Lower leg skin (tissue), 2 donors: ENCODE measurements around a stretch of chr14.

- PRO-cap, result bidirectional peak, plus-strand start at chr14:68360509, minus-strand start at chr14:68360245
- RAMPAGE, long total RNA, 2 experiments, result no peak in any of the 2 experiments
Measured at GRCh38 chr14:68359983-68360680, 432.7 kb downstream of the ZFP36L1 start.

GRCh38 chr14:68392291-68393116 is 400.4 kb downstream of the ZFP36L1 start:
- PRO-cap, result unidirectional peak, plus-strand start at chr14:68392964
- RAMPAGE, long total RNA, 2 experiments, result no peak in any of the 2 experiments

DNA sequence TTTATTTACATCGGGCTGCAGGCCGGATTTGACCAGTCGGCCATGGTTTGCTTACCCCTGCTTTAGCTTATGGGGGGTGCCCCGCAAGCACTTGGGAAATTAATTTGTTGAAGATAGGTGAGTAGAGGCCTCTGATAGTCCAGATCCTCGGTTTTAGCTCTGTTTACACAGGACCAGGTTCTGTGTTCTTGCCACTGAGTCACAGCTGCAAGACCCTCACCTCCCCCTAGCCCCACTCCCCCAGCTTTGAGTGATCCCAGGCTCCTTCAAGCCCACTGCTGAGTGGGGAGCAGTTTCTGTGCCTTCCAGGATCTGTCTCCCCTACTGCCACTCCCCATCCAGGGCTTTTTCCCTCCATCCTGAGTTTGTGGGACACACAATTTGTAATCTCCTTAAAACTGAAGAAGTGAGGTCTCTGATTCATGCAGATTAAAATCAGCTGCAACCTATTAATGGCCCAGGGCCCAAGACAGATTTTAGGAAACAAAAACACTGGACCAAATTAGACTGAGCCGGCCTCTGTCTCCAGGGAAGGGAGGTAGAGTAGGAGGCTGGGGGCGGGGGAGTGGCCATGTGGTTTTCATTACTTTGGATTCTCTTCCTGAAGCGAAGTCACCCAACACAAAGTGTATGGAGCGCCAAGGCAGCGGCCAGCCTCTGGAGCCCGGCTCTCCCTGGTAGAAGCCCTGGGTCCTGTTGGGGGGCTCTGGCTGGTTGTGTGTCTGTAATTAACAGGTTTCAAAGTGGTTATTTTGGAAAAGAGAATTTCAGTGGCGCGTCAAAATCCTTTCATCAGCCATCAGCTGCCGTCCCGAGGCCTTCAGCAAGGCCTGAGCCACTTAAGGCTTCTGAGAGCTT is 282.8 kb downstream of the ZFP36L1 start:
- PRO-cap, result bidirectional peak, plus-strand start at position 619 of the sequence, minus-strand start at position 367 of the sequence
- RAMPAGE, long total RNA, 2 experiments, result no peak in any of the 2 experiments

GRCh38 chr14:68520535-68521312 is 272.1 kb downstream of the ZFP36L1 start:
- PRO-cap, result bidirectional peak, plus-strand start at chr14:68521171, minus-strand start at chr14:68521063
- RAMPAGE, long total RNA, 2 experiments, result no peak in any of the 2 experiments

DNA sequence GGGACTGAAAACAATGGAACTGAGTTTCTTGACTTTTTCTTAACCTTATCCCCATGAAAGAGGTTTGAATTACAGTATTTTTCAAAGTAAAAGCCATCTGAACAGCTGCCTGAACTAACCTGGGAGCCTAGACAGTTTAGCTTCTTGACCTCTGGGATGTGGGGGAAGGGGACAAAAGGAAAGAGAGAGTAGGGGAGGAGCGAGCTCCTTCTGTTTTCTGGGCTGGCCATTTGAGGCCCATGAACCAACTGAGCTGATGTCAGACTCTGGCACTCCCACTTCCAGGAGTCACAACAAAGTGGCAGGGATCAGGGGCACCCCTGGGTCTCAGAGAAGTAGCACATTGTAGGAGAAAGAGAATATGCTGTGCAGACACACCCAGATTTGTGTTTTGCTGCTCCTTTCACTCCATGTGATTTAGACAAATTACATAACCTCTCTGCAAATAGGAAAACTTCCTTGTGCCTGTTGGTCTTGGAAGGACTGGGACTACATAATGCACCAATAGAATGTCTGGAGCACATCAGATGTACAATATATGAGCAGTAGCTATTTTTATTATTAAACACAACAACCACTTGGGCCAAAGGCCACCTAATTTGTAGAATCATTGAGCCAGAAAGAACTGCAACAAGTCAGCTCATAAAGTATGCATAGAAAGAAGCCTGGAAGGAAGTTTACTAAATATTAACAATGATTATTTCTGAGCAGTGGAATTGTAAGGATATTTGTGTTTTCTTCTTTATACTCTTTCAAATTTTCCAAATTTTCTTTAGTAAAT is 265.5 kb downstream of the ZFP36L1 start:
- PRO-cap, result no peak
- RAMPAGE, long total RNA, 2 experiments, result no peak in any of the 2 experiments

- PRO-cap, result no peak
- RAMPAGE, long total RNA, 2 experiments, result no peak in any of the 2 experiments
Measured at GRCh38 chr14:68550856-68551779, 241.7 kb downstream of the ZFP36L1 start.

GRCh38 chr14:68565066-68565739 is 227.7 kb downstream of the ZFP36L1 start:
- PRO-cap, result no peak
- RAMPAGE, long total RNA, 2 experiments, result start-site peak on the minus strand in 2 of 2 experiments, at chr14:68565235-68565262 at its widest, 39 to 89 reads per replicate

DNA sequence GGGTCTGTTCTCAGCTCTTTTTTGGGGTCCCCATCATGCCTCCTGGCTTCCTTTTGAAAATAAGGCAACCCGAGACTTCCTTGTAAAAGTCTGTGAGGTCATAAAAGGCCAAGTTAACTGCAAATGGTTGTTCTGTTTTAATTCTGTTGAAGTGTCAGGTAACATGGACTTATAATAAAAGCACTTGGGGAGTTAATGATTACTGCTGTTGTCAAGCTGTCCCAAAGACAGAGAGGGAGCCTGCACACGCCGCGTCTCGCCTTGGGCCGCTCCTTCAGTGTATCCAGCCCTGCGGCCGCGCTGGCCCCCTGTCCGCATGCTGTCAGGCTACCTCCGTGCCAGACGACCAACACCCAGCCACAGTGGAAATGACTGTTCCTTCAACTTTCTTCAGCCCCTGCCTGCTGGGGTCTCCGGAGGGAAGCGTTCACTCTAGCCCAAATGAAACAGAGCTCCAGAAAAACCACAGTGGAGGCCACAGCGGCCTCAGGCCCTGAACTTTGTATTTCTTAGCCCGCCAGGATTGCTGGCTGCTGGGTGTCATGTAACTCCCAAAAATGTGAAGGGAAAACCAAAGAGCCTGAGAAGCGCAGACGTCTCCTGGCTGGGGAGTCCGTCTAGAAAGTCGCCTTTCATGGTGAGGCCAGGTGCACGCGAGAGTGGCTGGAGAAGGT is 189.2 kb downstream of the ZFP36L1 start:
- PRO-cap, result no peak
- RAMPAGE, long total RNA, 2 experiments, result no peak in any of the 2 experiments

GRCh38 chr14:68757510-68758291 is 35.2 kb downstream of the ZFP36L1 start:
- PRO-cap, result no peak
- RAMPAGE, long total RNA, 2 experiments, result no peak in any of the 2 experiments

DNA sequence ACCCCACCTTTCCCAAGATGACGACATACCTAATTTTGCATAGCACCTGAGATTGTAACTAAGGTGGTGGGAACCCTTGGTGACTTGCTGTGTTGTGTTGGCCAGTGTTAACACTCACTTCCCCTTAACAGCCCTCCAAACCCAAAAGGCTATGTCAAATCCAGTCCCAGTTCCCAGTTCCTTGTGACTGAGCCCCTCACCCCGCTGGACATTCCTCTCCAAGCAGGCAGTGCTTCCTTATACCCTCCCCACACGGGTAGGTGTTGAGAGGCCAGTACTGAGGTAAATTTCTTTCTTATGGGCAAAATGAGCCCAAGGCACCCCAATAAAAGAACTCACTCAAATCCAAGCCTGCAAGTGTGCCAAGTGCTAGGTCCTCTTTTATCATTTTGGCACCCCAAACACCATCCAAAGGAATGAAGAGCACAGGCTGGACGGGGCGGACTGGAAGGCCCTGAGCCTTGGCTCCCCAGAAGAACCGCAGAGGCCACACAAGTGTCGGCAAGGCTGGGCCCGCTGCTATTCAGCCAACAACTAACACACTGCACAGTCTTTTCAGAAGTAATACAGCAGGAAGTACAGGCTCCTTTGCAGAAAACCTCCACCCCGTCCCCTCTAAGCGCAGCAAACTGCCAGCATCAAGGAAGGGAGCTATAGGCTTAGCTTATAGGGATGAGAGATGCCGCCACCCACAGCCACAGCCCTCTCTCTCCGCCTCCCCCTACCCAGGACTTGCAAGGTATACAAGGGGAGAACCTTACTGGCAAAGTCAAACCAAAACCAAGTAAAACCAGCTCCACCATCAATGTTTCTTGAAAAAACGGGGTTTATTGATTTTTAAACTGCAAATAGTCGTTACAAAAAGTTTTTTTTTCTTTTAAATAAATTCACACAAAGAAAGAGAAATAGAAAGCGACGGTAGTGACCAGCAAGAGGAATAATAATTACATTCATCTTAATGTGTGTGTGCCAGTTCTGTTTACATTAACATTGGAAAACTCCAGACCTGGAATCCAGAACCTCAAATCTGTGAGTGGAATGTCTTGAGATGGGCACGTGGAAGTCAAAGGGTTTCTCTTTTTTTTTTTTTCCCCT is 5.7 kb downstream of the ZFP36L1 start:
- PRO-cap, result no peak
- RAMPAGE, long total RNA, 2 experiments, result no peak in any of the 2 experiments

- PRO-cap, result bidirectional peak, plus-strand start at chr14:68790694, minus-strand start at chr14:68790505
- RAMPAGE, long total RNA, 2 experiments, result no peak in any of the 2 experiments
Measured at GRCh38 chr14:68790032-68790545, 2.8 kb downstream of the ZFP36L1 start.

DNA sequence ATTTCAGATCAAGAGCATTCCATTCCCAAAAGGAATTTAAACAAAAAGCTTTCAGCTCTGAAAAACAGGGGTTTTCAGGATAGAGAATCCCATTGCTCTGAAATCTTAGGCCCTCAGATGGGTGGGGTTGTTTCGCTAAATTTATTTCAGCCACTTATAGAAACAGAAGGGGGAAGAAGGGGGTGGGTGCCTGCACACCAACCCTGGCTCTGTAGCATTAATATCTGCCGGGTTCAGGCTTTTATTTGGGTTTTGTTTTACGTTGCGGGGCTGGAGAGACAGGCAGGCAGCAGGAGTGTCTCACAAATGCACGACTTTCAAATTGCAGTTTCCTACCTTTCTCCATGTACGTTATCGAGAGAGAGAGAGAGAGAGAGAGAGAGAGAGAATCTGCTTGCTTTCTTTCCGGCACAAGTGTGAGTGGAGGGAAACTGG is 12.6 kb upstream of the ZFP36L1 start:
- PRO-cap, result no peak
- RAMPAGE, long total RNA, 2 experiments, result no peak in any of the 2 experiments

DNA sequence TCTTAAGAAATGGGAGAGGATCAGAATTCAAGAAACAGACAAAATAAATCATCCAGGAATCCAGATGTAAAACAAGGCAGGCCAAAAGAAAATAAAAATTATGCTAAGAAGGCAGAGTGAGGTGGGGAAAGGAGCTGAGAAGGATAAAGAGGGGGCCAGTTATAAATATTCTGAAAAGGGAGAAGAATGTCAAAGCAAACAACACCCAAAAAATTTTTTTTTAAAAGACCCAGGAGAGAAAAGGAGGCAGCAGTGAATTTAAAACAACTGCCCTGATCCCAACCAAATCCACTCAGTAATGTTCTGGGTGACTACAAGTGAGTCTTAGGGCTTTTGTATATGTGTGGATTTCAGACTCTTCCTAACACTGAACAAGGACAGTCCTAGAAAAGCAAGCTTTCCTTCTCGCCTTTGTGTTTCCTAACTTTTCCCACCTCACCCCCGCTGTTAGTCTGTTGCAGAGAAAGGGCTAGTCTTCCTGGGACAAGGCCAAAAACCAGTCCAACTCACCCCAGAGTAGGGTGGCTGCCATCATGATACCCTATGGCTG is 16.4 kb upstream of the ZFP36L1 start:
- PRO-cap, result no peak
- RAMPAGE, long total RNA, 2 experiments, result no peak in any of the 2 experiments

- PRO-cap, result no peak
- RAMPAGE, long total RNA, 2 experiments, result no peak in any of the 2 experiments
Measured at GRCh38 chr14:68885777-68886151, 92.9 kb upstream of the ZFP36L1 start.

DNA sequence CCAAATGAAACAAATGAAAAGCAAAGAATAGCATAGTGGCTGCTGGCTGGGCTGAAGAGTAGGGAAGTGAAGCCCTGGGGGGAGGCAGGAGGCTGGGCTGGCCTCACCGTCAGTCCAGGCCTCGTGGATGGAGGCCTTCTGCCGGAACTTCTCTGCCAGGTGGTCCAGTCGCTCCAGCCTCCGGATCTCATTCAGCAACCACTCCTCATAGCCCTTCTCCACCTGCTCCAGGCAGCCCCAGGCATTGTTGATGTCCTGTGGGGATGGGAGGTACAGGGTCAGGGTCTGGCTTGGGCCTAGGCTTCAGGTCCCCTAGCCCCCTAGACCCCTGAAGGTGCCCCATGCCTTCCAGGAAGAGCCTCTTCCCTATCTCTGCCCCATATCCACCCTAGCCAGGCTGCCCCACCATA is 89.1 kb downstream of the ACTN1 start:
- PRO-cap, result no peak
- RAMPAGE, long total RNA, 2 experiments, result no peak in any of the 2 experiments

DNA sequence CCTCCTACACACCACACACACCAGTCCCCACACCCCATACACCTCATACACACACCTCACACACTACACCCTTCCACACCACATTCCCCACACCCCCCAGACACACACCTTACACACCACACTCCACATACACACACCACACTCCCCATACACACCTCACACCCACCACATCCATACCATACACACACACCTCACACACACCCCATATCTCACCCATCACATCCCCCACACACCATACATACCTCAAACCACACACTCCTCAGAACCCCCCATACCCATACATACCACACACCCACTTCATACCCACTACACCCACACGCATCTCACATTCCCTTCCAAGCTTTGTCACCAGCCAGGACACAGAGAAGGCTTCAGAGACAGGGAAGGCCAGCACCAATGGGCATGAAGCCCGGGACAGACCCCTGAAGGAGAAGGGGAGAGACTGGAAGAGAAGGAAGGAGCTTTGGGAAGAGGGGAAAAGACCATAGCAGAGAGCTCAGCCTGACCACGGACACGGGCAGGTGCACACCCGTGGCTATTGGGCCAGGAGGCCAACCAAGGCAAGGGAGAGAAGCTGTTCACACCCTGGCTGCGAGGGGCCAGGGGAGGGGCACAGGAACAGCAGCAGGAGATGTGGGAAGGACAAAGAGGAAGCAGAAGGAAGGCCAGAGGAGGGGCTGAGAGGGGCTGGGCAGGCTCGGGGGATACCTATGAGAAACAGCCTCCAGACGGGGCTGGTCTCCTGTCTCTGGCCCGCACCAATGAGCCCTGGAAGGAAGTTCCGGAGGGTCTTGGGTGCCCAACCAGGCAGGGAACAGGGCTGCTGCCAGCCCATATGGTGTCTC is 79.5 kb downstream of the ACTN1 start:
- PRO-cap, result no peak
- RAMPAGE, long total RNA, 2 experiments, result no peak in any of the 2 experiments

DNA sequence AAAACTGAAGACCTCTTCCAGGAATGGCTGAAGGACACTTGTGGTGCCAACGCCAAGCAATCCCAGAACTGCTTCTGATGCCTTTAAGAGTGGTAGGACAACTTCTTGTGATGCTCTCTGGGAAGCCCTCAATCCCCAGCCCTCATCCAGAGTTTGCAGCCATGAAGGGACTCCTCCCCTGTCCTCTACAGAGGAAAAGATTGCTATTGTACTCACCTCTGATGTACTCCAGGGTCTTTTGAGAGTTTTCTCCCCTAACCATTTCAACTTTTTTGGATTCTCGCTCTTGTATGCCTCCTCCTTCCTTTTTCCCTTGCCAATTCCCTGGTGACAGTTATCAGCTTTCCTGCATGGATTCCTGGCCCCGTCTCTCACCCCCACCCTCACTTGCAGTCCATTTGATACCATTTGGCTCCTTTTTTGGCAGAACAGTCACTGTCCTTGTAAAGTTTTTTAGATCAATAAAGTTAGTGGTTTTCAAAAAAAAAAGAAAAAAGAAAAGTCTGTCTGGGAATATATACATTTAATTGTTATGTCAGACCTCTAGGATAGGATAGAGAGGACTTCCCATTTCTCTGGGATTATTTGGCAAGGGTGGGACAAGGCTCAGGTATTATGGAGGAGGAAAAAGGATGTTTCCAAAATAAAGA is 42.2 kb downstream of the ACTN1 start:
- PRO-cap, result no peak
- RAMPAGE, long total RNA, 2 experiments, result no peak in any of the 2 experiments

- PRO-cap, result bidirectional peak, plus-strand start at chr14:68979559, minus-strand start at chr14:68979302
- RAMPAGE, long total RNA, 2 experiments, result no peak in any of the 2 experiments
Measured at GRCh38 chr14:68979416-68980177, 495 bp upstream of the ACTN1 start.

DNA sequence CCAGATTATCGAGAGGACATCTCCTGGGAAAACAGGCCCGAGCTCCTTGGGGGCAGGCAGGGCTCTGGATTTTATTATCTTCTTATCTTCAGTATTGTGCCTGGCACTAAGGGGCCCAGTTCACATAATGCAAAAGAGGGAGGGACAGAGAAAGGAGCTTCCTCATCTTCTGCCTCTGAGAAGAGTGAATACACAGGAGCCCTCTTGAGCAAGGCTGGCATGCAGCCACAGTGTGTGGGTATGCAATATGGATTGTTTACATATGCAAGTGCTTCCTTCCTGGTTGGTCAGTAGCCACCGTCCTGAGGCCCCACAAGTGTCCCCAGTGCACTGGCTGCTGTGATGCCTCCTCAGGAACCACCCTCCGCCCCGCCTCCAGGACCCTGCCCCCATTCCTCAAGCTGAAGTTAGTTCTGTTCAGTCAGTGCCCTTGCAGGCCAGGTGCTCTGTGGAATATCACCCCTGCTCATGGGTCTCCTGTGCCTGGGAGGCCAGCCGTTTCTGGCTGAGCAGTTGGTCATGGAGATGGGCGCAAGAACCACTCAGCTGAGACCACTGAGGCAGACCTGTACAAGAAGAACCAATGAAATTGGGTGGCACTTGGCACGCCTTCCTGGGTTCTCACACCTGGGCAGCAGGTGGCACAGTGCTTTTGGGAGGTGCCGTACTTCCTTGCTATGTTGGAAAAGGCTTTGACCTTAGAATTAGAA is 35.0 kb upstream of the ACTN1 start:
- PRO-cap, result no peak
- RAMPAGE, long total RNA, 2 experiments, result no peak in any of the 2 experiments

DNA sequence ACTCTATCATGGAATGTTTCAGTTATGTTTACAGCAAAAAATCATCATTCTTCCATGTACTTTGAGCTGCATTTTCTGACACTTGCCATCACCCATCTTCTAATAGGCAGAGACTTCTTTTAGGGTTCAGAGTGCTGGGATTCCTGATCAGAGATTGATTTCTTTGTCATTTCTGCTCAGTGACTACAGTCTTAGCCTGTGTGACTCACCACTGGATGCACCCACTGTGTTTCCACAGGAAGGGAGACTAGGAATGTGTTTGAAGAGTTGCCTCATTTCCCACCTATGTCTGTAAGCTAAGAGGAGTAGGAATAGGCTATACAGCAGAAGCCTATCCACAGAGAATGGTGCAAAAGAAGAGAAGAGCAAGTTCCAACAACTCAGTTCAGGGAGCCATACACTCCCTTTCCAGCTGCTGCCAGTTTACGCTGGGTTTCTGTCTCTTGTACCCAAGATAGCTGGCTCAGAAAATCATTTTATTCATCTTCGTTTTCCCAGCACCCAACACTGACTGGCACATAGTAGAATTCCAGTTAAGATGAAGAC is 60.2 kb upstream of the ACTN1 start:
- PRO-cap, result no peak
- RAMPAGE, long total RNA, 2 experiments, result no peak in any of the 2 experiments